Vermiform appendix (tissue), 1 donor: ENCODE measurements around the genes A3GALT2, PHC2 and ZSCAN20.

DNA sequence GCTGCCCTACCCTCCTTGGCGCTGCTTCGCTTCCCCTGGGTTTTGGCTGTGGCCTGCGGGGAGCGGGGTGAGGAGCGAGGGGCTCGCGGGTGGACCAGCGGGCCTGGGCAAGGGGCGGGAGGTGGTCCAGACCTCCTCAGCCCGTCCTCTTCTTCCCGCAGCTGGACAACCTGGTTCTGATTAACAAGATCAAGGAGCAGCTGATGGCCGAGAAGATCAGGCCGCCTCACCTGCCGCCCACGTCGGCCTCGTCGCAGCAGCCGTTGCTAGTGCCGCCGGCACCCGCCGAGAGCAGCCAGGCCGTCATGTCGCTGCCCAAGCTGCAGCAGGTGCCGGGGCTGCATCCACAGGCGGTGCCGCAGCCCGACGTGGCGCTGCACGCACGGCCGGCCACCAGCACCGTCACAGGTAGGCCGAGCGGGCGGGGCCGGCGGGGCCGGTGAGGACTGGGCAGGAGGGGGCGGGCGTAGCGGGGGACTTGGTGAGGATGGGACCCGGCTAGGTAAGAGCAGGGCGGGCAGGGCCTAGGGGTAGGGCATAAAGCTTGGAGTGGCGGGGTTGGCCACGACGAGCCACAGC is 20.0 kb downstream of the ZNF362 start:
- PRO-cap: no peak

GRCh38 chr1:33281374-33281940 is 25.2 kb downstream of the ZNF362 start:
- PRO-cap: no peak

DNA sequence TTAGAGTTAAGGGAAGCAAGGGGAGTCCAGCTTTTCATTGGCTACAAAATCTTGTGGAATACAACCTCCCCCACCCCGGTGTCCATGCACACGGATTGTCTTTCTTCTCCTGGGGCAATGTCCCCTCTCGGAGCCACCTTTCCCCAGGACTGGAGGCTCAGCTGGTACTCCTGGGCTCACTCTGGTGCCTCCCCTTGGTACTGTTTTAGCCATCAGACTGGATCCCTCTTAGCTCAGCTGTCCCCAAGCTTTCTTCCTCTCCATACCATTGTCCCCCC is 165 bp downstream of the A3GALT2 start:
- PRO-cap: no peak

- PRO-cap: no peak
Observed at GRCh38 chr1:33321097-33322001, at the start of gene A3GALT2. TSS of gene A3GALT2 (minus strand) at chr1:33321098.

DNA sequence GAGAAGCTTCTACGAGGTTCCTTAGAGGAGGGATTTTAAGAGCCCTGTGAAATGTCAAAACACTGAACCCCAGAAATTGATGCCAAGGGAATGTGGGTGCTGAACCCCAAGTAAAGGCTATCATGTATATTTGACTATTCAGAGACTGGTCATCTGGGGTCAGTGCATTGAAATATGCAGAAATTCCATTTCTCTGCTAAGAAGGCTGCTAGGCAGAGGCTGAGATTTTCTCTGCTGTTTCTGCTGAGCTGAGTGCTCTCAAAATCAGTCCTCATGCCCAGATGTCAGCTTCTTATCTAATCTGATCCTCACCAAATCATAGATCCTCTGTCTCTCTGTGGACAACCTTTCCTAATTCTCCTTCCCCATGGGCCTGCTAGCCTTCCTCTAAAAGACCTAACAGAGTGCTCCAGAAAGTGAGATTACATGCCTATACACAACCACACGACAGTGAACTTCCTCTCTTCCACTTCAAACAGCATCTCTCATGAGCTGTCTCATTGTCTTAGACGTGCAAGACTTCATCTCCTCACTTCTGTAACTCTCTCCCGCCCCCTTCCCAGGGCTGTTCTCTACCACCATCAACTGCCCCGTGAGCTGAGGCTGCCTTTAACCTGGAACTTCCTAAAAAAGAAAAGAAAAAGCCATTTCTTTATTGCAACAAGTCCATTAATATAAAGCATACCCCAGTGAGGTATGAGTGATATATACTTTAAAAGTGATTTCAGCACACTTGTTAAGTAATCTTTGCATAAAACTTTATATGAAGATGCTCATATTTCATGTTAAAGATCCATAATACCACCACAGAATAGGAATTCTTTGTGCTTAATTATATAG is 14.1 kb upstream of the A3GALT2 start:
- PRO-cap: no peak

GRCh38 chr1:33342139-33343033 is 21.5 kb upstream of the A3GALT2 start:
- PRO-cap: no peak

DNA sequence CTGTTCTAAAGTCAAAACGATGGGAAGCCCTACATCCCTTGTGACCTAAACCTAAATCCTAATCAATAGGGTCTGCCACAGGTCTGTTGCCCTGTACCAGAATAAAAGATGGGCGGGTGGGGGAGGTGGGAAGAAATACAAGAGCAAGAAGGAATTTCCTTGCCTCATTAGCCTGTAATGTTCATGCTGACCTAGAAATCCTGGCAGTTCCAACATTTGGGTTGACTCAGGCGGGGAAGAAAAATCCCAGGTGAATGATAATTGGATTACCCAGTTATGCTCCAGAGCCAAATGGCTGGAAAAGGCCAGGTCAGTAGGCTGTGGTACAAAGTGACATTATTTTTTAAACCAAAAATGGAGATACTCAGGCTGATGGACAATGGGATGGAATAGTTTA is 27.3 kb upstream of the A3GALT2 start:
- PRO-cap: no peak

DNA sequence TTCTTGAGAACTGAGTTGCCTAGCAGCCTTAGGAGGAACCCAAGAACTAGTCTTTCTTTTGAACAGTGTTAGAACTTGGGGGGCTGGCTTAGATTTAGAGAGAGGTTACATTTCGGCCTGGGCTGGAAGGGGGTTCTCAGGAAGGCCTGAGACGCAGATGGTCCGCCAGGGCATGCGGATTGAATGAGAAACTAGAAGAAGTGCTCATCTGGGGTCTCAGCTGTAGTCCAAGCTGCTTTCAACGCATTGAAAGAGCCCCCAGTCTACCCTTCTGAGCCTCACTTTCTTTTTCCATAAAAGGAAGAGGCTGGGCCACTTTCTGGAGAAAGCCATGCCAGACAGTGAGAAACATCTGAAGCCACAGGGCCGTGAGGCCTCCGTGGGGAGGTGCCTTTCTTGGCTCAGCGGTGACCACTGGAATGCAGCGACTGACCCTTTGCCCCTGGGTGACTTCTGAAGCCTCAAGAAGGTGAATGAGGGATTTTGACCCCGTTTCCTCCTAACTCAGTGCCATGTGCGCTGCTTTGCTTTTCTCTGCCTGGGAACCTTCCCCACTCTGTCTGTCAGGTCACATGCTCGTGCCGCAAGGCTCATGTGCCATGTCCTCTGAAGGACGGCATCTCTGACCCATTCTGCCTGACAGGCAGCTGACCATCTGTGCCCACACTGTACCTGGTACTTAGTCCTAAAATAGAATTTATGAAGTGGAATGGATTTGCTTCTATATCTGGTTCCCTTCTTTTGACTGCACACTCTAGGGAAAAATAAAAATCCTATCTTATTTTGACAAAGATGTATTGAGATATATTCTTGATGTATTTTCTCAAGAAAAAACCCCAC is 44.6 kb upstream of the A3GALT2 start:
- PRO-cap: no peak

GRCh38 chr1:33409988-33410855 is 20.7 kb downstream of the PHC2 start:
- PRO-cap: no peak

GRCh38 chr1:33430064-33431162 is at the start of gene PHC2:
TSS of gene PHC2 (minus strand) at chr1:33431095.
- PRO-cap: unidirectional peak, minus-strand start at chr1:33431095

GRCh38 chr1:33472111-33472899 is at the start of gene ZSCAN20:
TSS of gene ZSCAN20 (plus strand) at chr1:33472645.
- PRO-cap: bidirectional peak, plus-strand start at chr1:33472702, minus-strand start at chr1:33472370

DNA sequence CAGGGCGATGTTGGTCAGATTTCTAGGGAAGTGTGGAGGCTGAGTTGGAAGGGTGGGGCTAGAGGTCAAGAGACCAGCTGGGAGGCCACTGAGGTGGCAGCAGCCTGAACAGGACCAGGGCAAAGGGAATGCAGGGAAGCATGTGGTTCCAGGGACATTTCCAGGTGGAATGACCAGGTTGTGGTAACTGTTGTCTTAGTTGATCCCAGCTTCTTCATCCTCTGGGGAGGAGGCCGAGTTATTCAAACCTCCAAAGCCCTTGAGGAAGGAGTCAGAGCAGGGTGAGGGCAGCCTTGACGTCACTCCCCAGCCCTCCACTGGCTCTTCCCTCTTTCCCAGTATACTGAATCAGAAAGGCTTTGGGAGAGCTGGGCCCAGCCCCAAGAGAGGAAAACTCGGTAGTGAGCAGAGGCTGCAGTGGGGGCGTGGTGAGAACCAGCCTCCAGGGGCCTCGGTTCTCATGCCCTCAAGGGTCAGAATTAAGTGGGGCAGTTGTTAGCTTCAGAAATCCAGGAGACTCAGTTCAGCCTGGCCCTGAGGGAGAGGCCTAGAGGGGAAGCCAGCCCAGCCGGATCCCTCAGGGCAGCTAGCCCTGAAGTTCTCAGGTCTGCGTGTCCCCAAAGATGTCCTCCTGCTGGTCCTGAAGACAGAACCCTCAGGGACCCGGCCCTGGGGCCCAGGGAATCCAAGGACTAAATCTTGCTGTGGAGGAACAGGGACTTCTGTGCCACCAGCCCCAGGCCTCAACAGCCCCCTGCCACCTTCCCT is 1.8 kb upstream of the GJA4 start:
- PRO-cap: bidirectional peak, plus-strand start at position 504 of the sequence, minus-strand start at position 223 of the sequence

- PRO-cap: no peak
Observed at GRCh38 chr1:34844148-34844844, 15.3 kb downstream of the SMIM12 start.

DNA sequence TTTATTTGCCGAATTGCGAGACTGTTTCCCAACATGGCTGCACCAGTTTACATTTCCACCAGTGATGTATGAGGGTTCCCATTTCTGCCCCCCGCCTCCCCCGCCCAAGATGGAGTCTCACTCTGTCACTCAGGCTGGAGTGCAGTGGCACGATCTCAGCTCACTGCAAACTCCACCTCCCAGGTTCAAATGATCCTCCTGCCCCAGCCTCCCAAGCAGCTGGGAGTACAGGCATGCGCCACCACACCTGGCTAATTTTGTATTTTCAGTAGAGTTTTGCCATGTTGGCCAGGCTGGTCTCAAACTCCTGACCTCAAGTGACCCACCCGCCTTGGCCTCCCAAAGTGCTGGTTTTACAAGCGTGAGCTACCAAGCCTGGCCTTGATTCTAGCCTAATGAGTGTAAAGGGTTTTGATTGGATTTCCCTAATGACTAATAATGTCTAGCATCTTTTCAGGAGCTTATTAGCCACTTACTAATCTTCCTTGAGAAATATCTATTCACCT is 20.7 kb downstream of the SFPQ start:
- PRO-cap: no peak

- PRO-cap: no peak
Observed at GRCh38 chr1:35172912-35173796, 19.8 kb downstream of the SFPQ start.

DNA sequence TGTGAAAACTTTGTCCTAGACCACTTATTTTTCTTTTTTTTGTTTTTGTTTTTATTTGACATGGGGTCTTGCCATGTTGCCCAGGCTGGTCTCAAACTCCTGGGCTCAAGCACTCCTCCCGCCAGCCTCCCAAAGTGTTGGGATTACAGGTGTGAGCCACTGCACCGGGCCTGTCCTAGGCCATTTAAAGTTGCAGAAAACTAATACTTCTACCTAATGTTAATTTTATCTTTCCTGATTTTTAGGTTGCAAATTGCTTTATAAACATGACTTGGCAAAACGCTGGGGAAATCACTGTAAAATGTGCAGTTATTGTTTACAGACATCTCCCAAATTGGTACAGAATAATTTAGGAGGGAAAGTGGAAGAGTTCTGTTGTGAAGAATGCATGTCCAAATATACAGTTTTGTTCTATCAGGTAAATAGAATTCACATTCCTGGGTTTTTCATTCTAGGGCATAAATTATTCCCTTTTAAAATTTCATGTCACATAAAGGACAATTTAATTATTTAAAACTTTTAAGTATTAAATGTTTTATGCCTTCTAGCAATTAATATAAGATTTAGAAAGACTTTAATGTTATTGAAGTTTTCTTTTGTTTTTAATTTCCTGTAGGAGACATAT is 120.3 kb downstream of the ZMYM4 start:
- PRO-cap: no peak

GRCh38 chr1:35502735-35503500 is 54.3 kb downstream of the KIAA0319L start:
- PRO-cap: no peak

- PRO-cap: no peak
Observed at GRCh38 chr1:35595716-35596214, 22.7 kb downstream of the TFAP2E start.

DNA sequence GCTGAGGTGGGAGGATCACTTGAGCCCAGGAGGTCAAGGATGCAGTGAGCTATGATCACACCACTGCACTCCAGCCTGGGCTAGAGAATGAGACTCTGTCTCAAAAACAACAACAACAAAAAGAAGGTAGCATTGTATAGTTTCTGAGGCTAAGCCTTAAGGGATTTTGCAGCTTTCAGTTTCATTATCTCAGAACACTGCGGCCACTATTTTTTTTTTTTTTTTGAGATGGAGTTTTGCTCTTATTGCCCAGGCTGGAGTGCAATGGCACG is 9.9 kb upstream of the CLSPN start:
- PRO-cap: no peak

- PRO-cap: no peak
Observed at GRCh38 chr1:35888159-35888904, 5.3 kb downstream of the AGO1 start.